Fallopian tube (tissue), 1 donor: ENCODE measurements around the genes MAGEA3, MAGEA6 and L1CAM.

DNA sequence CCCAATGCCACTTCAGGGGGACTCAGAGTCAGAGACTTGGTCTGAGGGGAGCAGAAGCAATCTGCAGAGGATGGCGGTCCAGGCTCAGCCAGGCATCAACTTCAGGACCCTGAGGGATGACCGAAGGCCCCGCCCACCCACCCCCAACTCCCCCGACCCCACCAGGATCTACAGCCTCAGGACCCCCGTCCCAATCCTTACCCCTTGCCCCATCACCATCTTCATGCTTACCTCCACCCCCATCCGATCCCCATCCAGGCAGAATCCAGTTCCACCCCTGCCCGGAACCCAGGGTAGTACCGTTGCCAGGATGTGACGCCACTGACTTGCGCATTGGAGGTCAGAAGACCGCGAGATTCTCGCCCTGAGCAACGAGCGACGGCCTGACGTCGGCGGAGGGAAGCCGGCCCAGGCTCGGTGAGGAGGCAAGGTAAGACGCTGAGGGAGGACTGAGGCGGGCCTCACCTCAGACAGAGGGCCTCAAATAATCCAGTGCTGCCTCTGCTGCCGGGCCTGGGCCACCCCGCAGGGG, at the start of gene MAGEA3:
MAGEA3 (plus strand) TSS at position 395 of the 532 bp plus-strand sequence.
- PRO-cap = no peak

DNA sequence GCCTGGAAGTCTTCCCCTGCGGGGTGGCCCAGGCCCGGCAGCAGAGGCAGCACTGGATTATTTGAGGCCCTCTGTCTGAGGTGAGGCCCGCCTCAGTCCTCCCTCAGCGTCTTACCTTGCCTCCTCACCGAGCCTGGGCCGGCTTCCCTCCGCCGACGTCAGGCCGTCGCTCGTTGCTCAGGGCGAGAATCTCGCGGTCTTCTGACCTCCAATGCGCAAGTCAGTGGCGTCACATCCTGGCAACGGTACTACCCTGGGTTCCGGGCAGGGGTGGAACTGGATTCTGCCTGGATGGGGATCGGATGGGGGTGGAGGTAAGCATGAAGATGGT, at the start of gene MAGEA6:
MAGEA6 (minus strand) TSS at position 151 of the 331 bp plus-strand sequence.
- PRO-cap = no peak

DNA sequence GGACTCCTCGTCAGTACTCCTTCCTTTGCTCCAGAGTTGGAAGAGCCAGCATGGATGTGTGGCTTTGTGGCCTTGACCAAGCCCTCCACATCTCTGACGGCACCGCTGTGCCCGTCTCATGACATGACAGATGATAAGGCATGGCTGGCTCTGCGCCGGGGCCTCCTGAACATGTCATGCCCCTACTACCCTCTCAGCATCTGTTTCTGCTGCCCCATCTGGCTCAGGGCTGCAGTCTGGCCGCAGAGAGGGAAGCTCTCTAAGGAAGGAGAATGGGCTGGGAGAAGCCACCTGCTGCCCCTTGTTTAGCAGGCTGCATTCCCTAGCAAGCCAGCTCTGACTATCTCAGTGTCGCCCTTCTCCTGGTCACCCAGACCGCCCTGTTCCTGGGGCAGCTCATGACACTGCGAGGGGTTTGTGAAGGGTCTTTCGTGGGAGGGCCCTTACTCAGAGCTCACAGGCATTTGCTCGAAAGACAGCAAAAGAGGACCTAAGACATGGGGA, 7.2 kb downstream of the ZNF185 start:
- PRO-cap = no peak

DNA sequence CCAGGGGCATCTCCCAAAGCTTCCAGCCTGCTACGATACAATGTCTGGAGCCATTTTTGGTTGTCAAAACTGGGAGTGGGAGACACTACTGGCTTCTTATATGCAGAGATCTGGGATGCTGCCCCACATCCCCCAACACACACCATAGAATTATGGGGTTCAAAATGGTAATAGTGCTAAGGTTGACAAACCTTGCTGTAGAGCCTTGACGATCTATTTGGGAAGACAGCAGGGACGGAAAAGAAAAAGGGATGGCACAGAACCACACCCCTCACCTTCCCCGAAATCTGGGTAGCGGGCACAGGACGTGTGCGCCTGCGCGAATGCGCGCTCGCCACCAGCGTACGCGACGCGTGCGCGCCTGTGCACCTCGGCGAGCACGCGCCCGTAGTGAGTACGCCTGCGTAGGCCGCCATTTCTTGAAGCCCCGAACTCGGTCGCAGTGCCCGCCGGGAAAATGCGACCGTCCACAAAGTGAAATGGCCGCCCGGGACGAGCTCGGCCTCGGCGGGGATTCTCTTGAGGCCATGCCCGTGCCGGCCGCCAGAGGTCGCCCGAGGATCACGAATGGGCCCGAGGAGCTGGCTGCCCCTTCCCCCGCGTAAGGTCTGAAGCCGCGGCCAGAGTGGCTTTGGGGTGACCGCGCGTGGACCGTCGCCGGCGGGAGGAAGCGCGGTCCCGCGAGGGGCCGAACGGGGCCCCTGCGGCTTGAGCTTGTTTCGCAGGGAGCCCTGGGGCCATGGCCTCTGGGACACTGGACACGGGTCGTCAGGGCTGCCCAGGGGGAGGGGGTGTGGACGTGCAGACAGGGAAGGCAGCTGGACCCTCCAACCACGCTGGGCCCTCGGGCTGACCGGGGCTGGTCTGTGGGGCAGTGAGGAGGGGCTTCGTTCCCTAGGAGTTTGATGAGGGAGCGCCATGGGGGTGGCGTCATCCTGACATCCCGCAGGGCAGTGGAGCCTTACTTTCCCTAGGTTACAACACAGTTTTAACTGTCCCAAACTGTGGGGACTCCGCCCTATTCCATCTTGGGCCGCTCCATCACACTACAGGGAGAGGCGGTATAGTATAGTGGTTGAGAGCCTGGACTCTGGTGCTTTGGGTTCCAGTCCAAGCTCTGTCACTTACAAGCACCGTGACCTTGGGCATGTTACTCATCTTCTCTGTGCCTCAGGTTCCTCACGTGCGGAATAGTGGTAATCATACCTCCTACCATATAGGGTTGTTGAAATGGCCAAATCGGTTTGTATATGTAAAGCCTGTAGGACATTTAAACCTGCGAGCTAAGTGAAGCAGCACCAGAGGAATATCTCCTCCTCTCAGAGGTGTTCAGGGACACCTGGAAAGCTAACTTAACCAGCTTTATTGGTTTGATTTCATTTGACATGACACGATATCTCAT, 43.9 kb downstream of the ZNF185 start:
- PRO-cap = bidirectional peak, plus-strand start at position 623 of the sequence, minus-strand start at position 289 of the sequence

DNA sequence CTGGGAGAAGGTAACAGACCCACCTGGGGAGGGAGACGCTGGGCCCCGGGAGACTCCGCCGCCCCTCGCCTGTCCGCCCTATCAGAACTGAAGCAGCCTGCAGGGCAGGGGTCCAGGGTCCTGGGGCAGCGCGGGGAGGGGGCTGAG, 232 bp downstream of the PNMA3 start:
- PRO-cap = no peak

- PRO-cap = no peak
Measured at GRCh38 chrX:153386530-153387034, 14.6 kb downstream of the PNMA6E start.

- PRO-cap = no peak
Measured at GRCh38 chrX:153725067-153725357, 356 bp downstream of the ABCD1 start.

DNA sequence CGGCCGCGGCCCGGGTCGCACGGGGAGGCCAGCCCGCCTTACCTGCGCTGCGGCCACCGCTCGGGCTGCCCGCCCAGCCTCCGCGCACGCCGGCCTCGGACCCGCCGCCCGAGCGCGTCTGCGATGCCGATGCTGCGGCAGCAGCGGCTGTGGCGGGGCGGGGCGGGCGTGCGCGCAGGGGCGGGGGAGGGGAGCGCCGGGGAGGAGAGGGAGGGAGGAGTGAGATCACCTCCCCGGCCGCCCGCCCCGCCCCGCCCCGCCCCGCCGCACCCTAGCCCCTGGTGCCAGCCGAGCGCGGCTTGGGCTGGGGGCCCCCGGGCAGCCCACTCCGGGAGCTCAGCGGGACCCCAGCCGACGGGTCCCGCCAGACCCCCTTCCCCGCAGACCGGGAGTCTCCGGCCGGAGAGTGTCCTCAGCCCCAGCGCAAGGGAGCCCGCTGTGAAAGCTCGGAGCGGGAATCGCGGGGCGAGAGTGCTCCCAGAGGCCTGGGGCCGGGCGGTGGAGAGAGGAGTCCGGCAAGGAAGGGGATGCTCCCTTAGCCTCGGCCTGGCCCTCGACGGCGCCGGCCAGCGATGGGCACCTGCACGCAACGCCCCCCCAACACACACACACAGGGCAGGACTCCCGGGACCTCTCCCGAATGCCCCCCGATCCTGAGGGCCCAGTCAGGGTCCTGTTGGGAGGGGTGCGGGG, at the start of gene L1CAM:
L1CAM (minus strand) TSS at position 151 of the 693 bp plus-strand sequence.
- PRO-cap = unidirectional peak, minus-strand start at position 120 of the sequence

DNA sequence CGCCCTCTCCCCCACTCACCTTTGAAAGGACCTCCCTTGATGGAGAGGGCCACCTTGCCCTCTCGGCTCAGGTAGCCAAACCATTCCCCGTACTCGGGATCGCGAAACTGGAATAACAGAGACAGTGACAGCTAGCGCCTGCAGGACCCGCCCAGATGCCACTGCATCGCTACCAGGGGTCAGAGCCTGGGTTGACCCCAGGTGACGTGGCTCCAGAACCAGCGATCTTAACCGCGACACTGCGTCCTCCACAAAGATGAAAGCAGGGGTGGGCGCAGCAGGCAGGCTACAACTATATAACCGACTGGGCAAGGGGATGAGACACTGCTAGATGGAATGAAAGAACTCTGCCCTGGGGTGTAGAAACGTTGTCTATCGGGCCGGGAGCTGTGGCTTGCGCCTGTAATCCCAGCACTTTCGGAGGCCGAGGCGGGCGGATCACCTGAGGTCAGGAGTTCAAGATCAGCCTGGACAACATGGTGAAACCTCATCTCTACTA, 682 bp upstream of the NAA10 start:
- PRO-cap = no peak

DNA sequence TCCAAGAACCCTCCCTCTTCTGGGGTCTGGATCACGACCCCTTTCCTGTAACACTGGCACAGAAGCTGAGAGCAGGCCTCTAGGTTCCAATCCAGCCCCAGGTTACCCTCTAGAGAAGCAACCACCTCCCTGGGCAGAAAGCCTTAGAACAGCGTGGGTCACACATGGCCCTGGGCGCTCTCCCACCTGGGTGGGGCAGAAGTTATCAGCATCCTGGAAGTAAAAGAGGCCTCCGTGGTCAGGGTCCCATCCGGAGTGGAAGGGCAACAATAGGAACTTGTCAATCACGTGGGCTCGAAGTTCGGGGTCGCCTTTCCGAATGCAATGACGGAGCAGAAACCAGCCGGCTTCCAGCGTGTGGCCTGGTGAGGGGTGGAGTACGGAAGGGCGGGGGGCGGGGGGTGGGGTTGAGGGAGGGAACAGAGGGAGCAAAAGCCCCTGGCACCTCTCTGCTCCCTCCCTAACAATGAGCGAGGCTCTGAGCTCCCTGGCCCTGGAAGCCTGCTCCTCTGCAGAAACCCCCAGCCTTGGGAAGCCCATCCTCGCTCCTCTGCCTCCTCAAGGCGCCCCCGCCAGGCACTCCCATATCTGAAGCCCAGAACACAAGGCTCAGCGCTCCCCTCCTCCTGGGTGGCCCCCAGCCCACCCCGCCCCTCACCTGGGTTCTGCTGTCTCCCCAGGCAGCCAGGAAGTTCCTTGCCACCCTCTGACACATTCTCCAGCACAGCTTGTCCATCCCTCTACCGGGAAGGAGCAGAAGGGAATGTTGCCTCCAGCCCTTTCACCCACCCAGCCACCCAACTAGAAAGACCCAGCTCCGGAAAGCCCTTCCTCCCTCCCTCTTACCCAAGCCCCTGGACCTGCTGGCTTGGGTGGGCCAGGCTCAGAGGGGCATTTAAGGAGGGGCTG, 2.9 kb downstream of the RENBP start:
- PRO-cap = no peak

DNA sequence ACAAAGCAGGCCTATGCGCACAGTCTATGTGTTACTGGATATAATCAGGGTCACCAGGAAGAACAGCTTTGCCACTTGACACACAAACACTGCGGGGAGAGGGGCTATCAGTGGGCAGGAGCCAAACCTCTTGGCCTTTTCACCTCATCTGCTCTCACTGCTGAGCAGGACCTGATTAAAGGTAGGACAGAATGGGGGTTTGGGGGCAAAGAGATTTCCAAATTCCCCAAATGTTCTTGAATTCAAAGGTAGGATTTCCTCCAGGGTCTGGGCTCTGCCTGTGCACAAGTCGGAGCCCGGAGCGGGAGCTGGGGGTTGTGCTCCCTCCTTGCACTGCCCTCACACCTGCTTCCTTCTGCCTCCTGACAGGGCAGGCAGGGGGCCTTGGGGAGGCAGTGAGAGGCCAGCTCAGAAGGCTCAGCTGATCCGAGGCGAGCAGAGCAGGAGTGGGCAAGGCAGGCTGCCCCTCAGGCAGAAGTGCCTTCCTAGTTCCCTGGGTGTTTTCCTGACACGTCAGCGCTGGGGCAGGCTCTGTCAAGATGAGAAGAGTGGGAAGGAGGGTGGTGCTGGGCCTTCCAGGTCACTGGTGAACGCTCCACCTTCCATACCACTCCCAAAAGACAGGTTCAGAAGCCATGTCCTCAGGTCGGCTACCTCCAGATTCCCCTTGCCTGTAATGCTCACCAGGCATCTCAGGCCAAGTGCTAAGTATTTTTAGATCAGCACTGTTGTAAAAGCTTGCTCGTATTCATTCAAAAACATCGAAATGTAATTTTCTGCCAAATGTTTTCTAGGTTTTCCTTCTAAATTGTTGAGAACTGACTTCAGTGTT, 5.5 kb upstream of the IRAK1 start:
- PRO-cap = no peak

DNA sequence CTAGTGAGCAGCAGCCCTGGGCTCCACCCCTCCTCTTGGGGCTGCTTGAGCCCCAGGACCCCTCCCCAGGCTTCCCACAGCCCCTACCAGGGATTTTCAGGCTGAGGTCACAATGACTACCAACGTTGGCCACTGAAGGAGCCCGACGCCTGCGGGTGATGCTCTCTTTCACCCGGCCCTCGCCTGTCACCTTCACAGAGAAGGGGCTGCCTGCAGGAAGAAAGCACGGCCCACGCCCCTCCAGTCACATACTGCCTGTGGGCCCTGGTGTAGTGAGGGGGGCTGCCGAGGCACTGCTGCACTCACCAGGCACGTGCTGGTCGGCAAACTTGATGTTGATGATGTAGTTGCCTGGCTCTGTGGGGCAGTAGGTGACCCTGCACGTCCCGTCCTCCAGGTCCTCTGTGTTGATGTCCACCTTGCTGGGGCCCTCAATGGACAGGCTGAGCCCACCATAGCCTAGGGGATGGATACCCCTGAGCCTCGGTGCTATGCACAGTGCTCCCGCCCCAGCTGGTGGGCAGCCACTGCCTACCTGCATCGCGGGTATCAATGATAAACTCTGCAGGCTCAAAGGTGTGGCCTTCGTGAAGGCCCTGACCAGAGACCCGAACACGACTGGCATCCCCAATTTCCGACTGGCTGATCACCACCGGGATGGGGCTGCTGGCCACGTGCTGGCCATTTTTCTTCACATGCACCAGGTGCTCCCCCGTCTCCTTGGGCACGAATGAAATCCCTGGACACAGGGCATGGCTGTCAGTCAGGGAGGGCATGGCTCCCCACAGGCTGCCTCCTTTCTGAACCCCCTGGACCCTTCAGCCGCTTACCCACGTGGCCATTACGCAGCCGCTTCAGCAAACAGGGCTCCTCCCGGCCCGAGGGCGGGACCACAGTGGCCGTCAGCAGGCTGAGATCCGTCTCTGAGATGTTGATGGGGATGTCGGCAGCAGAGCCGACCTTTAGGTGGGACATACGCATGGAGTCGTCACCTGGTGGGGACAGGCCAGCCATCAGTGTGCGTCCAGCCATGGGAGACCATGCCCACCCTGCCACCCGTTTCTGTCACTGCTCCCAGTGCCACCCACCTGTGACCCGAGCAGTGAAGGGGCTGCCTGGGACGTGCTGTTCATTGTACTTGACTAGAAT, 21.6 kb downstream of the FLNA start:
- PRO-cap = unidirectional peak, minus-strand start at position 405 of the sequence

GRCh38 chrX:154360492-154360846, 14.0 kb downstream of the FLNA start:
- PRO-cap = no peak

DNA sequence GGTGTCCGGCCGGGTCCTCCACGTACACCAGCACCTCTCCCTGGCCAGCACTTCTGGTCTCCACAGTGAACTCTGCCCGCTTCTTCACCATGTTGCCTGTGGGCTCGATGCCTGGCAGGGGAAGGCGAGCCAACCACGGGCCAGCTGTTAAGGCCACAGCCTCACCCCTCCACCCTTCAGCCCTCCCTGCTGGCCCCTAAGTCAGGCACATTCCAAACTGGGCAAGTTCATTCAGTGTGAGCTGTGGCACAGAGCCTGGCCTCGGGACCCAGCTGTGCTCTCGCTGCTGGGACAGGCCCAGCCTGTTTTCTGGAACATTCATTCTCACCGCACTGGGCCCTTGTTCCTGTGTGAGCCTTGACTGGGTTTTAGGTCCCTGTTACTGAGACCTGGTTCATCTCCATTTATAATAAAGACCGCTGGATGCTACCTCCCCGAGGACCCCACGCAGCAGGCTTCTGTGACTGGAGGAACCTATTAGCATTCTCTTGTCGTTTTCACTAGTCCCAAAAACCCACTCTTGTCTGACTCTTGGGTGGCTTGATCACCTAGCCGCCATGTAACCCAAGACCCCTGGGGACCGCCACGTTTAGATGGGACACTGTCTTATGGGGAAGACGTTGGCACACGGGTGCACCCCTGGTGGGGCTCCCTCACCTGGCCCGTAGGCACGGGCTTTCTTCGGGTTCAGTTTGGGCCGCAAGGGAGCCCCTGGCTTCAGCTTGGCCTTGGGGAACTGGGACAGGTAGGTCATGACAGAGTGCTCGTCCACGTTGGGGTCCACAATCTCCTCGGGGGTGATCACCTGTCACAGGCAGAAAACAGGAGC, 7.5 kb downstream of the FLNA start:
- PRO-cap = no peak

DNA sequence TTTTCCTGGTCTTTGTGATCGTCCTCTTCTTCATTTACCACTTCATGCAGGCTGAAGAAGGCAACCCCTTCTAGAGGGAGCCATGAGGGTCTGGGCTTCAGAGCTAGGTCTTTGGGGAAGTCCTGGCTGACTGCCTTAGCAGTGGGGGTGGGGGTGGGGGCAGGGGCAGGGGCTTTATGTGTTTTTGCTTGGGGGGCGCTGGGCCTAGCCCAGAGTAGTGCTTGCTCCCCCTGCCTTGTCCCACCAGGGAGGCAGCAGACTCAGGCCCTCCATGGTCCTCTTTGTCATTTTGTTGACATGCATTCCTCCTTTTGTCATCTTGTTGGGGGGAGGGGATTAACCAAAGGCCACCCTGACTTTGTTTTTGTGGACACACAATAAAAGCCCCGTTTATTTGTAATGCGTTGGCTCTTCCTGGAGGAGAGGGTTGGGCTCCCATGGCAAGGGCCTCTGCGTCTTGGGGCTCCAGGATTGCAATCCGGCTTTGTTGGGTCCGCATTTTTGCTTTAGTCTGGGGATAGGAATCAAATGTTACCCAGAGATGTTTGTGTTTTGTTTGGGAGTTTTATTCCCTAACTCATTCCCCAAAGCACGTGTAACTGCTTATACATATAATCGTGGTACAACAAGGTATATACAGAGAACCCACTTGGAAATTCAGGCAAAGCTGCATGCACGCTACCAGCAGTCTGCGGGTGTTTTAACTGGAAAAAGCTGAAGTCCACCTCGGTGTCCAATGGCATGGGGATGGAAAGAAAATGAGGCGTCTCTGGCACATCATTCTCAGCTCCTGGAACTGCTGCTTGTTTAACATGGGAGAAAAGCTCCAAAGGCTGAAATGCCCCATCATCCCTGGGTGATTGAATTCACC, 2.3 kb downstream of the EMD start:
- PRO-cap = no peak

DNA sequence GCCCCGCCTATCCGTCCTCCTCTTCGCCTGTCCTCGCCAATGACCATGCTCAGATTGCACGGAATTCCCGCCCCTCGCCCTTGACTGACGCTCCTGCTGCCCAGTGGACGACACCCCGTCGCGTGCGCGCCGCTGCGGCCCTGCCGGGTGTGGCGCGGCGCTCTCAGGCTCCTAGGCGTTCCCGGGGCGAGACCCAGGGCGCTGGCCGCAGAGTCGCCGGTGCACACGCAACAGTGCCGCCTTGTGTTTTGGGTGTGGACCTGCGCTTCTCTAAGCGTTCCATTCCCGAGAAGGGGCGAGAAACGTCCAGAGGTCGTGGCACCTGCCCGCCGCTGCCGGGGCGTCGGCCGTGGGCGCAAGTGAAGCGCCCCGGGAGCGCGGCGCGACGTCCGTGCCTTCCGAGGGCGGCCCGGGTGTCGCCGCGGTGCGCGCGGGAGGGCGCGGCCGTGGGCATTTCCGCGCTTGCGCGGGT, 8.1 kb upstream of the RPL10 start:
- PRO-cap = unidirectional peak, plus-strand start at position 282 of the sequence

- PRO-cap = no peak
Measured at GRCh38 chrX:154446247-154446800, 2.4 kb downstream of the FAM50A start.

DNA sequence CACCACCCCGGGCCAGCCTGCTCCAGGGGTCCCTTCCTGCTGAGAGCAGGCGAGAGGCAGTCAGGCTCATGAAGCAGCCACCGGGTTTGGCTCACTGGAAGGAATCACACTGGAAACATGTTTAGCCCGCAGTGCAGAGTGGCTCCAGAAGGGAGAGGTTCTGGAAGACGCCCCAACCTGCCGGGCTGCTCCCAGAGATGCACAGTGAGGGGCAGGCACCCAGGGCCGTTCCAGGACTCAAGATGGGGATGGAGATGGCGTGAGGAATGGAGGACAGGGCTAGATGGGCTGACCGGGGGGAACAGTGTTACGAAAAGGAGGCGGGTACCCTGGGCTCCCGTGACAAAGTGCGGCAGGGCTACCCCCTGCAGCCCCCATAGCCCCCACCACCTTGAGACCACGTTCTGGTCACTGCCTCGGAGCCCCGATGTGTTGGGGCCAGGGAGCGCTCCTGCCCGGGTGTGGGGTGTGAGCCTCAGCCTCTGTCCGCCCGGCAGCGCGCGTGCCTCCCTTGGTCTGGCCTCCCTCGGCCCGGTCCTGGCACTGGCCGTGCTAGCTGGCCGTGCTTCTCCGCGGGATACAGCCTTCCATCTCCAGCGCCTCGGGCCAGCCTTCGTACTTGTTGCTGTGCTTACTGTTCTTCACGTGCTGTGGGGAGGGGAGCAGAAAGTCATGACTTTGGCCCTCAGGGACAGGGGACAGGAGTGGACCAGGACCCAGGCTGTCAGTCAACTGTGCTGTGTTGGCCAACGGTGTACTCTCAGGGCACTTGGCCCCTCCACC, 9.6 kb downstream of the FAM3A start:
- PRO-cap = no peak

GRCh38 chrX:154516343-154517241, 560 bp upstream of the FAM3A start:
- PRO-cap = bidirectional peak, plus-strand start at chrX:154516530, minus-strand start at chrX:154516232; bidirectional peak, plus-strand start at chrX:154517121, minus-strand start at chrX:154516986

- PRO-cap = no peak
Measured at GRCh38 chrX:154541636-154542777, 4.6 kb downstream of the G6PD start.